Pulmonary lymph node (tissue), 1 donor: ENCODE results near the genes FERD3L and STEAP1B.

- PRO-cap = no peak
These were observed at the start of gene FERD3L for GRCh38 chr7:19145270-19145606. TSS of gene FERD3L (minus strand) at chr7:19145421.

DNA sequence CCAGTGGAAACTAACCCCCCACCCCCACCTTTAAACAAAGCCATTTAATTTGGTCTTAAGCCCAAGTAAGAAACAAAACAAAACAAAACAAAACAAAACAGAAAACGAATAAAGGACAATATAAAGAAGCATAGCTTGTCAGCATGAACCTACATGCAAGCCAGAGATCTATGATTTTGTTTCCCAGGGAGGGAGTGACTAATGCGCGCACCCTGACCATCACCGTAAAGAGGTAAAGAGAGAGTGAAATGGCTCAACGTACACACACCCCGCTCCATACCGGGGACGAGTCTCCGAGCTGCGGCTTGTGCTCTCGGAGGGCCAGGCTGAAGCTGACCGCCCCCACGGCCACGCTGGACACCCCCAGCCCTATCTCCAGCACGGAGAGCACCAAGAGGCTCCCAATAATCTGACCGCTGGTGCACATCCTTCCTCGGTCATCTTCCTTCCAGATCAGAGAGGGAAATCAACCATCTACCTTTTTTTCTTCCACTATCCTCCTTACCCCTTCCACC lies 1.1 kb downstream of the TMEM196 start:
- PRO-cap = no peak

- PRO-cap = bidirectional peak, plus-strand start at chr7:20219660, minus-strand start at chr7:20219605
These were observed 2.0 kb upstream of the MACC1 start for GRCh38 chr7:20219021-20219728.

- PRO-cap = no peak
These were observed 9.4 kb downstream of the ITGB8 start for GRCh38 chr7:20340008-20340590.

DNA sequence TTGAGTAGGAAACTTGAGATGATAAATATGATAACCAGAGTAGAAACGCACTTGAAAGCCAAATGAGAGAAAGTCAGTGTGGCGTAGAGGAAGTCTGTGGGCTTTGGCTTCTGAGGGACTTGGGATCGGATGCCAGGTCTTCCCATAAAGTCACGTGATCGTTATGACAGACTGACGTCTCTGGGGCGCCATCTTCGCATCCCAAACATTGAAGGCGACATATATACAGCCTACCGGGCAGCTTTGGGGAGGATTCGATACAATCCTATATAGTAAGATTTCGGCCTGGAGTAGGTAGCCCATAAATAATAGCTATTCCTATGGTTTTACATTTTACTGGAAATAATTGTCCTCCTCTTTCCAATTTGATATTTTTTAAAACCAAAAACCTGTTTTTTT lies 16.4 kb upstream of the ABCB5 start:
- PRO-cap = no peak

DNA sequence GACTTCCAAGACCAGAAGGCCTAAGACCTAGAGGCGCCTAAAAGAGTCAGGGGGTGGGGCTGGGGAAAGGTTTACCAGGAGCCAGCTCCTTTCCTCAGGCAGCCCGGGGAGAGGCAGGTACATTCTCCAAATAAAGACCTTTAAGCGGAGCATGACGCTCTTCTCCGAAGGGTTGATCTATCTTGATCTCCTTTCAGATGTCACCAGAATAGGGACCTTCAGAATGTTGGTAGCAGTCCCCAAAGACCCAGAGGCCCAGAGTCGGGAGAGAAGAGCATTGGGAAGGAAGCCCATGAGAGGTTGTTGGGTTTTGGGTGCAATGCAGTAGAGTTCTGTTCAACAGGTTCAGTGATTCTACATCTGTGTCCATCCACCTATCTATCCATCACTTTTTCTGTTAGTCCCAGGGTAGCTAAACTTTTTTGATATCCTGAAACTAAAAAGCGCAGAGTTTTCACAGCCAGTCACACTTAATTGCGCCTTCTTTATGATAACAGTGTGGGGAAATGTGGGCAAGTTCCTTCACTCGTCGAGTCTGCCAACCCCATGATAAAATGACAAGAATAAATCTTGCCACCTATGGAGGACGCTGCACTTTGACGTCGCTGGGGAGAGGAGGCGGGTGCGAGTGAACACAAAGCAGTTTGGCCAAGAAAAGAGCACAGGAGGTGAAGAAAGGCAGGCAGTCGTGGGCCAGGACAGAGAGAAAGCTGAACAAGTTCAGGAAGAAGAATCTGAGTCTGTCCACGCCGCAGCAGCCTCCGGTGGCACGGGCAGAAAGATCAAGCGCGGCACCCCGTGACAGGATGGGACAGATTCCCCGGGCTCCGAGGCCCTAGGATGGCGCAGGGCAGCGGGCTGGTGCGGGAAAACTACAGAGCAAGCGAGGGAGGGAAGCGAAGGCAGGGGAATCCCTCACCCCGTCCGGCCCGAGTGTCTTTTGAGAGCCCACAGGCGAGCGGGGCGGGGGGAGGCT lies 9.3 kb downstream of the SP8 start:
- PRO-cap = no peak

GRCh38 chr7:20790857-20791429 lies 4.3 kb upstream of the SP8 start:
- PRO-cap = no peak

DNA sequence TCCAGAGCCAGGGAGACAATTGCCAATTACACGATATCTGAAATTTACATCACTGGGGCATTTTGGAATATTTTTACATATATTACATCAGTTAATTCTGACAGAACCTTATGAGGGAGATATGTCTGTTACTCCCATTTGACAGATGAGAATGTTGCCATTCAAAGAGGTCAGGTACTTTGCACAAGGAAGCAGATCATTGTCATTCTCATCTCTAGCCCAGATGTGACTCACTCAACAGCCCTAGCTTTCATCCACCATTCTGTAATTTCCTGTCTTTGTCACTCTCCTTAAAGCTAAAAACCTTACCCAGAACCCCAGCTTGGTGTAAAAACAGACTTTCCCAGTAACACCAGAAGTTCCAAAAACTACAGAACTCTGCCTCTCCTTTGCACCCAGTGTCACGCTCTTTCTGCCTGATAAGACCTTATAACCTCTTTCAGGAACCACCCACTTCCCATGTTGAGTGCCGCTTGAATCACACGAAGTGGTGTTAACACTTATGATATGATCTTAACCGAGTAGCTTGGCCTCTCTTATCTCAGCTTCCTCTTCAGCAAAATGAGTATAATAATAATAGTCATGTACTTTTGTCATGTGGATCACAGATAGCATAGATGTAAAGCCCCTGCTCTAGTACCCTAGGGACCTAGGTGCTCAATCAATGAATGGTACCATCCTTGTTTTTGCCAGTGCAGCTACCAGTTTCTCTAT lies 89.1 kb upstream of the SP4 start:
- PRO-cap = no peak

GRCh38 chr7:21429408-21430557 lies 1.9 kb downstream of the SP4 start:
- PRO-cap = no peak

GRCh38 chr7:22264398-22265095 lies 92.4 kb downstream of the RAPGEF5 start:
- PRO-cap = no peak

- PRO-cap = no peak
These were observed at the start of gene STEAP1B for GRCh38 chr7:22499805-22500778. TSS of gene STEAP1B (minus strand) at chr7:22500188.

- PRO-cap = no peak
These were observed 61.7 kb upstream of the IL6 start for GRCh38 chr7:22664990-22665942.

GRCh38 chr7:22667430-22668296 lies 59.3 kb upstream of the IL6 start:
- PRO-cap = no peak

- PRO-cap = no peak
These were observed 4.5 kb upstream of the IL6 start for GRCh38 chr7:22722473-22723000.

DNA sequence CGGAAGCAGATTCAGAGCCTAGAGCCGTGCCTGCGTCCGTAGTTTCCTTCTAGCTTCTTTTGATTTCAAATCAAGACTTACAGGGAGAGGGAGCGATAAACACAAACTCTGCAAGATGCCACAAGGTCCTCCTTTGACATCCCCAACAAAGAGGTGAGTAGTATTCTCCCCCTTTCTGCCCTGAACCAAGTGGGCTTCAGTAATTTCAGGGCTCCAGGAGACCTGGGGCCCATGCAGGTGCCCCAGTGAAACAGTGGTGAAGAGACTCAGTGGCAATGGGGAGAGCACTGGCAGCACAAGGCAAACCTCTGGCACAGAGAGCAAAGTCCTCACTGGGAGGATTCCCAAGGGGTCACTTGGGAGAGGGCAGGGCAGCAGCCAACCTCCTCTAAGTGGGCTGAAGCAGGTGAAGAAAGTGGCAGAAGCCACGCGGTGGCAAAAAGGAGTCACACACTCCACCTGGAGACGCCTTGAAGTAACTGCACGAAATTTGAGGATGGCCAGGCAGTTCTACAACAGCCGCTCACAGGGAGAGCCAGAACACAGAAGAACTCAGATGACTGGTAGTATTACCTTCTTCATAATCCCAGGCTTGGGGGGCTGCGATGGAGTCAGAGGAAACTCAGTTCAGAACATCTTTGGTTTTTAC lies 770 bp upstream of the IL6 start:
- PRO-cap = unidirectional peak, plus-strand start at position 545 of the sequence

DNA sequence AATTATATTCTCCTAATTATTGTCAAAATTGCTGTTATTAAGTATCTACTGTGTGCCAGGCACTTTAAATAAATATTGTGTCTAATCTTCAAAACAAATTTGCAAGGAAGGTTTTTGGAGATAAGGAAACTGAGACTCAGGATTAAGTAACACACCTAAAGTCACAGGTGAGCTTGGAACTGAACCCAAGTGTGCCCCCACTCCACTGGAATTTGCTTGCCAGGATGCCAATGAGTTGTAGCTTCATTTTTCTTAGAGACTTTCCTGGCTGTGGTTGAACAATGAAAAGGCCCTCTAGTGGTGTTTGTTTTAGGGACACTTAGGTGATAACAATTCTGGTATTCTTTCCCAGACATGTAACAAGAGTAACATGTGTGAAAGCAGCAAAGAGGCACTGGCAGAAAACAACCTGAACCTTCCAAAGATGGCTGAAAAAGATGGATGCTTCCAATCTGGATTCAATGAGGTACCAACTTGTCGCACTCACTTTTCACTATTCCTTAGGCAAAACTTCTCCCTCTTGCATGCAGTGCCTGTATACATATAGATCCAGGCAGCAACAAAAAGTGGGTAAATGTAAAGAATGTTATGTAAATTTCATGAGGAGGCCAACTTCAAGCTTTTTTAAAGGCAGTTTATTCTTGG lies 1.5 kb downstream of the IL6 start:
- PRO-cap = no peak

DNA sequence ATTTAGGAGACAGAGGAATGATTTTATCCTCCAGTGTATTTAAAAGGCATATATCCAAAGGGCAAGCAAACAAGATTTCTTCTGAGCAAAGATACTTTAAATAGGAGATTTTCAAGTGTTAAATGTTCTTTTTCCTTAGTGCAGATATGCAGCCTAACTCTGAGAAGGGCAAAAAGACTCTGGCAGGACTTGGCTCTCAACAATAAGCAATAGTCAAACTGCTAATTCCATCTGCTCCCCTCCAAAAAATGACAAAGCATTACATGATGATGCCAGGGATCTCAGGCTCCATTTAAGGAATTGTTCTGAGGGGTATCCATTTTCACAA lies 4.2 kb downstream of the HYCC1 start:
- PRO-cap = no peak

DNA sequence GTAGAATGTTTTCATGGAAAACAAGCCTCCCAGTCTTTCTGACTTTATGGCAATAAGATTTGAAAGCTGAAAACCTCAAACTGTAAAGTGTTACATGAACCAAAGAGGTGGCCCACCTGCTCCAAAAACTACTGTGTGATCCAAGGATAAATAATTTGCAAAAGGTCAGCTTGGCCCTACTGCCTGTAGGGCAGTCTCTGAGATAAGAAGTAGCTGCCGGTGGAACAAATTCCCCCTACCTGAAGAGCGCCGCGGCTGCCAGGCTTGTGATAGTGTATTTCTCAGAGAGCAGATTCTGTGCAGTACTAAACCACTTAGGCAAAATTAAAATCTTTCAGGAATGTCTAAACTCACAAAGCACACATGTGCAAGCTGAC lies 1.2 kb downstream of the HYCC1 start:
- PRO-cap = no peak

DNA sequence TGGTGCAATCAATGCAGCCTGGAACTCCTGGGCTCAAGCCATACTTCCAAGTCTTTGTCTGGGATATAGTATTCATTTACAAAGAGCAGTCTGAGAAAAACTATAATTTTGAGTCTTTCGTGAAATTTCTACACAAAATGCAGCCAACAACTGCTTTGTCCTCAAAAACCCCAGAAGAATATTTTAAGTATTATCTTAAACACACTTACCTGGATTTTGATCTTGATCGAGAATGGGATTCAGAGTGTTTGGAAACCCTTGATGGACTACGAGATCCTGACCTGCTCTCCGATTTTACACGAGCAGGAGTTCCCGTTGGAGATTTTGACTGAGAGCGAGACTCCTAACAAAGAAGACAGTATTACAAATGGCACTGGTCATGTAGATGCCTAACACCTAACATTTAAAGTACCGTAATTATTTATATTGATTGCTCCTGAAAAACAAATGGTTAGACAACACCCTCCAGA lies 10.2 kb downstream of the TRA2A start:
- PRO-cap = no peak

DNA sequence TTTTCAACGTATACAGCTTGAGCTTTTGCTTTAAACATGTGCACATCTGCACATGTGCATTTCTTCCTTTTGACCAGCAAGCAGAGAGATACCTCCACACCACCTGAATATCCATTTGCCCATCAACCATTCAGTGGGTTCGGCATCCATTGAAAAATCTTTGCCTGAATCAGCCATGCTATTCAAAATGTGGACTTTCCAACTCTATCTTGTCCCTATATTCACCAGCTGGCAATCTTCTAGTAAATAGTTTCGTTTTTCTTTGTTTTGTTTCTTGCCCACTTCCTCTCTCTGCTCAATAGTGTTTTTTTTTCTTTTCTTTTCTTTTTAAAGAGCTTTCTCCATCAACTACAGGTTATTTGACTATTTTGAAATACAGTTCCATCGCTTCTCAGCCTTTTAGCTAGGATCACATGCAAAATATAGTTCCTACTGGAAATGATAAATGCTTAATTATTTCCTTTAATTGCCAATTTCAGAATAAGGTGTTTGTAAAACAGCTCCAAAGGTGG lies 7.8 kb upstream of the TRA2A start:
- PRO-cap = no peak